ENCODE results near the genes GIMAP5, FASTK and AGAP3.

DNA sequence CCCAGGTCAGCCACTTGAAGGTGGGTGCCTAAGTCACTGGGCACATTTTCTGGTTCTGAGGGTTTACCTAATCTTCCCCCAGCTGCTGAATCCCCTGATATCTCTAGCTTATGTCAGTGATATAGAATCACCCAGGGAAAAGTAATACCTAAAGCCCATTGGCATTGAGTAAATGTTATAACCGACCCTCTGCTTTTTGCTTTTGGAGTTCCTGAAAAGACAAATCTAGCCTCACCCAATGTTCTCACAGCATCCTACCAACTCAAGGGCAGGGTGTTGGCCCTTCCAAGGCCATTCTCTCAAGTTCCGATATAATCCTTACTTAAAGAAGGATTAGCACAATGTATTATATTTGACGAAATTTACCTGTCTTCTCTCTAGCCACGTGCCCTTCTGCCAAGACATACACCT, 2.1 kb downstream of the GIMAP1 start:
- RRBS, result no CpG with 5 or more reads among the region's 4 CpGs
CAGE:
- cytosol, long polyA plus RNA, result no peak
- long polyA plus RNA, result no peak
- nucleus, long polyA plus RNA, result no peak

DNA sequence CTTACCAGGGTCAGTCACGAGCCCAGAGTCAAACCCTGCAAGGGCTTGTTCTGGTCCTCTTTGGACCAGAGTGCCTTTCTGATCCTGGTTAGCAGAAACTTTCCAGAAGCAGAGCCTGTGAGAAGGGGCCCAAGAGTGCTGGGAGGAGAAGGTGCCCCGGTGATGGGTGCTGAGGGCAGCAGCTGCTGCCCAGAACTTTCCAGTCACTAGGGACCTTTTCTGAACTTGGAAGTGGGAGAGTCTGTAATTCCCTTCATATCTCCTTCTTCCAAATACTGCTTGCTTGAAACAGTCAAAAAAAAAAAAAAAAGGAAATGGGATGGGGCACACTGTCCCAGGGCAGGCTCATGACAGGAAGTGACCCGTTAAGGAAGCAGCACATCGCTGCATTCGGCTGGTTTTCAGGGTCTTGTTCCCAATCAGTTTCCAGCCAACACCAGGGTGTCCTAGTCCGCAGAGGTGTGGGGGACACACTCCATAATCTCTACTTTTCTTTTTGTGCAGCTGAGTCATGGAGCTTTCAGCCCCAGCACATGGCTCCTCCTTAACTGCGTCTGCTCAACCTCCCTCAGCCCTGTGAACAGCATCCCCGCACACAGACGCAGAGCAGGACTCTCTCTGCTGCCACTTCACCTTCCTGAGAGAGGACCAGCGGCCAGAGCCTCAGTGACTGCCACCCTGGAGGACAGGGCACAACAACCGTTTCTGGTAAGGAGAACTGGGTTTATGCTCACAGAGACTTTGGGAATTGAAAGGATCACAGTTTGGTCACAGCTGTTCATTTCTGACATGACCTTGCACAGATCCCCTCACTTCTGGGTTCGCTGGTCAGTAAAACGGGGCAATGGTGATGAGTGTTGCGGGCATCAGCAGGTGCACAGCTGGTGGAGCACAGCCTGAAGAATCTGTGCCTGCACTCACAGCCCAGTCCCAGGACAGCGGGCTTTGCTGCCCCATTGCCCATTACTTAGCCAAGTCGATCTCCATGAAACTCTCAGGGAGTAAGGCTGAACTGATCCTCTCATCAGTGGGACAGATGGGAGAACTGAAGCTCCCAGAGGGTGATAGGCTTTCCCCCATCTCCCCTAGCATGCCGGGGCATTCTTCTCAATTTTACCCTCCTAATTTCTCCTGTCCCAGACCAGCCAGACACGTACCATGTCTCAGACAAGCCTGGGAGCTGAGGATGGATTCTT, at the start of gene GIMAP5:
Gene GIMAP5, plus strand, starts transcription at position 418 of the 1,196 bp plus-strand sequence.
- RRBS, result no CpG with 5 or more reads among the region's 18 CpGs
CAGE:
- cytosol, long polyA plus RNA, result no peak
- long polyA plus RNA, result no peak
- nucleus, long polyA plus RNA, result no peak

- RRBS, result no CpG with 5 or more reads among the region's 5 CpGs
CAGE:
- cytosol, long polyA plus RNA, result no peak
- long polyA plus RNA, result no peak
- nucleus, long polyA plus RNA, result no peak
Observed at GRCh38 chr7:150748282-150748785, 11.1 kb downstream of the GIMAP5 start.

DNA sequence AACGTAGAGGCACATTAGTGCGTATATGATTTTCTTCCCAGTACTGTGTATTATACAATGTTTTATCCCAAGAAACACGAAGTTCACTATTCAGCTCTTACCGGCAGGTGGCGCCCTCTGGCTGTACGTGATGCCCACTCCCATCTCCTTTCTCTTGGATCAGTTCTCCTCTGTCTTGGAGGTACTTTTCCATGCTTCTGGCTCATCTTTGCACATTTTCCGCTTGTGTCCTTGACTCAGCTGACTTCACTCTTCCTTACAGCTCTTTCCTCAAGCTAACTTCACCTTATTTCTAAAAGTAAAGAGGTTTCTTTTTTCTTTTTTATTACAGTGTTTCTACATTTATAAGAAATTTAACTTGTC, 21.4 kb downstream of the TMEM176B start:
- RRBS, result no CpG with 5 or more reads among the region's 7 CpGs
CAGE:
- cytosol, long polyA plus RNA, result no peak
- long polyA plus RNA, result no peak
- nucleus, long polyA plus RNA, result no peak

DNA sequence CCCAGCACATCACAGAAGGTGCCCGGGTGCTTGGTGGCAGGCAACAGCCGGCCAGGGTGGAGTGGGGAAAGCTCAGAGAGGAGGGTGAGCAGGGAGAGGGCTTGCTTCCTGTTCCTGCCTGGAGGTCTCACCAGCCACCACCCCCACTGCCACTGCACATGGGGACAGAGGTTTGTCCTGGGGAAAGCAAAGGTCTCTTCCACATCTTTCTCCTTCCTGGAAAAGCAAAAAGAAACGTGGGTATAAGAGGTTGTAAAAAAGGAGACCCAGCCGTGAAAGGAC, 320 bp downstream of the AOC1 start:
- RRBS, result no CpG with 5 or more reads among the region's 4 CpGs
CAGE:
- cytosol, long polyA plus RNA, result no peak
- long polyA plus RNA, result no peak
- nucleus, long polyA plus RNA, result no peak

DNA sequence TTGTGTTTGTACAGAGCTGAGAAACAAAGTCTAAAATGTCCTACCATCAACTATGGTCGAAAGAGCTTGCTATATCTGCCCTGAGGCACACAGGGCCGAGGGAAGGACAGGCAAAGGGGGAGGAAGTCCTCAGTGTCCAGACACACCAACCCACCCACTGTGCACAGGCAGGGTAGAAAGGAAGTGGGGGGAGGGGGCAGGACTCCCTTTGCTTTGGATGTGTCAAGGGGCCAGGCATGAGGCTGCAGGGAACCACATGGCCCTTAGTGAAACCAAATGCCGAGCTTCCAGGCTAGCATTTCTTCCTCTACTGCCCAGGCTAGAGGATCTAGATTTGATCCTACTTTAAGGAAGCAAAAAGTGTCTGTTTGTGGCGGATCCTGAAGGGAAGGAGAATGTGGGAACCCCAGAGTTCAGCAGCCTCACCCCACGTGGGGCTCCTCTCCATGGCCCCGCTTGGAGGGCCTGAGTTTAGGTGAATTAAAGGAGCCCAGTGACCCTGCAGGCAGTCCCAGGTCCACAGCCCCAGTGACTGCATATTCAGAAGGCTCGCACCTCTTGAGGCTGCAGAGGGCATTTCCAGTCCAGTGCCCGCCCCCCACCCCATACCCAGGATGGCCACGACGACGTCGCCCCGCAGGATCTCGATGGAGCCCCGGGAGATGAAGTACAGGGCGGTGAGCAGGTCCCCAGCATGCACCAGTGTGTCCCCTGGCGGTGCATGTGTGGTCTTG, 28.4 kb downstream of the KCNH2 start:
- RRBS, result no CpG with 5 or more reads among the region's 17 CpGs
CAGE:
- cytosol, long polyA plus RNA, result no peak
- long polyA plus RNA, result no peak
- nucleus, long polyA plus RNA, result no peak

- RRBS, result no CpG with 5 or more reads among the region's 20 CpGs
CAGE:
- cytosol, long polyA plus RNA, result no peak
- long polyA plus RNA, result no peak
- nucleus, long polyA plus RNA, result no peak
Observed at GRCh38 chr7:151017442-151018084, 6.7 kb downstream of the ATG9B start.

DNA sequence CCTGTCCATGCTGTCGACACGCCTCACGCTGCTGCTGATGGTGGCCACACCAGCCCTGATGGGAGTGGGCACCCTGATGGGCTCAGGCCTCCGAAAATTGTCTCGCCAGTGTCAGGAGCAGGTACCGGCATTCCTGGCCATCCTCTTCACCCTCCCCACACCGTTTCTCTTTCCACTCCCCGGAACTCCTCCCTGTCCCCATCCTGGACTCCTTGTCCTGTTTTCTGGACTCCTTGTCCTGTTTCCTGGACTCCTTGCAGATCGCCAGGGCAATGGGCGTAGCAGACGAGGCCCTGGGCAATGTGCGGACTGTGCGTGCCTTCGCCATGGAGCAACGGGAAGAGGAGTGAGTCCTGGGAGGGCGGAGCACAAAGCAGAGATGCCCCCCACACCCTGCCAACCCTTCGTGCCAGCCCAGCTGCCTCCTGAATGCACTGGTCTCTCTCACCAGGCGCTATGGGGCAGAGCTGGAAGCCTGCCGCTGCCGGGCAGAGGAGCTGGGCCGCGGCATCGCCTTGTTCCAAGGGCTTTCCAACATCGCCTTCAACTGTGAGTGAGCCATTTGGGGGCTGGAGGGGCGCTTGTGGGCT, 7.5 kb downstream of the ABCB8 start:
- RRBS, result 90% methylated on average over 3 of the region's 25 CpGs
CAGE:
- cytosol, long polyA plus RNA, result no peak
- long polyA plus RNA, result no peak
- nucleus, long polyA plus RNA, result no peak

DNA sequence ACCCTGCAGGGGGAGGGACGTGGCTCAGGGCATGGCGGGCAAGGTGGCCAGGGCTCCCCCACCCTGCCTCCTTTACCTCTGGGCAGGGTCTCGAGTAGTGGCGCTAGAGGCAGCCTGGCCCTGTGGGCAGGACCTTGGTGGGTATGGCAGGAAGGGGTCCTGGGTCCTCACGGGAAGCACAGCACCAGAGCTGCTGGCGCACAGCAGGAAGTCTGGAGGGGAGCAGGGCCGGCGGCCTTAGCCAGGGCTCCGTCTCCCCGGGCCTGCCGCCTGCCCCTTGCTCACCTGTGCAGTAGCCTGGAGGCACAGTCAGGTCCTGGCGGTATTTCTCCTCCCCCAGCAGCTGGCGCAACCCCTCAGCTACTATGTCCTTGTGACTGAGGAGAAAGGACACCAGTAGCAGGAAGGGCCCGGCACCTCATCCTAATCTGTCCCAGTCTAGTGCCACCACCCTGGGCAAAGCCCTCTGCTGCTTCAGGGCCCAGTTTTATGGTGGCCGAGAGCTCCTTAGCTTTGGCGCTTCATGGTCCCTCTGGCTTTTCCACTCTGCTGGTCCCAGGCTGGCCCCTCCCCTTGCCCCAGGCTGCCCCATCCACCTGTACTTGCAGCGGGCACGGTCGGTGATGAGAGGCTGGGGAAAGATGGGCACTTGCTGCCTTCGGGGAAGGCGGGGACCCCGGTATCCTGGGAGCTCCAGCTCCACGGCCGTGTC, 3.4 kb downstream of the FASTK start:
- RRBS, result no CpG with 5 or more reads among the region's 24 CpGs
CAGE:
- cytosol, long polyA plus RNA, result no peak
- long polyA plus RNA, result no peak
- nucleus, long polyA plus RNA, result no peak

GRCh38 chr7:151080691-151081788, at the start of gene FASTK:
Gene FASTK, minus strand, starts transcription at chr7:151080809.
- RRBS, result 6% methylated on average over 63 of the region's 100 CpGs
CAGE:
- cytosol, long polyA plus RNA, result no peak
- long polyA plus RNA, result no peak
- nucleus, long polyA plus RNA, result no peak

GRCh38 chr7:151085770-151086814, at the start of gene AGAP3:
Gene AGAP3, plus strand, starts transcription at chr7:151086475.
- RRBS, result 3% methylated on average over 73 of the region's 114 CpGs
CAGE:
- cytosol, long polyA plus RNA, result start-site peak on the plus strand at chr7:151086301-151086504, 9 and 12 reads in 2 replicates
- long polyA plus RNA, result no peak
- nucleus, long polyA plus RNA, result start-site peak on the plus strand at chr7:151085880-151085901, 119 and 191 reads in 2 replicates

DNA sequence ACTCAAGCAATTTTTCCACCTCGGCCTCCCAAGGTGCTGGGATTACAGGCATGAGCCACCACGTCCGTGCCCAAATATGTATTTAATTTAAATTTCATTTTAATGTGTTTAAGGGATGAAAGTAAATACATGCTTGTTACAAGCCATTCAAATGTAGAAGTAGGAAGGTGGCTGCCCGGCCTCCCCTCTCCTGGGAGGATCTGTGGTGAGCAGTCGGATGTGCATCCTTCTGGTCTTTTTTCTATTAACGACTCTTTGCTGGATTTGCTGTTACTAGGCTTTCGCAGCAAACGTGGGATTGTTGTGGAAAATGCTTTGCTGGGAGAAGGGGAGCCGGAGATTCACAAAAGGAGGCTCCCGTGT, 7.1 kb downstream of the AGAP3 start:
- RRBS, result no CpG with 5 or more reads among the region's 10 CpGs
CAGE:
- cytosol, long polyA plus RNA, result no peak
- long polyA plus RNA, result no peak
- nucleus, long polyA plus RNA, result no peak

DNA sequence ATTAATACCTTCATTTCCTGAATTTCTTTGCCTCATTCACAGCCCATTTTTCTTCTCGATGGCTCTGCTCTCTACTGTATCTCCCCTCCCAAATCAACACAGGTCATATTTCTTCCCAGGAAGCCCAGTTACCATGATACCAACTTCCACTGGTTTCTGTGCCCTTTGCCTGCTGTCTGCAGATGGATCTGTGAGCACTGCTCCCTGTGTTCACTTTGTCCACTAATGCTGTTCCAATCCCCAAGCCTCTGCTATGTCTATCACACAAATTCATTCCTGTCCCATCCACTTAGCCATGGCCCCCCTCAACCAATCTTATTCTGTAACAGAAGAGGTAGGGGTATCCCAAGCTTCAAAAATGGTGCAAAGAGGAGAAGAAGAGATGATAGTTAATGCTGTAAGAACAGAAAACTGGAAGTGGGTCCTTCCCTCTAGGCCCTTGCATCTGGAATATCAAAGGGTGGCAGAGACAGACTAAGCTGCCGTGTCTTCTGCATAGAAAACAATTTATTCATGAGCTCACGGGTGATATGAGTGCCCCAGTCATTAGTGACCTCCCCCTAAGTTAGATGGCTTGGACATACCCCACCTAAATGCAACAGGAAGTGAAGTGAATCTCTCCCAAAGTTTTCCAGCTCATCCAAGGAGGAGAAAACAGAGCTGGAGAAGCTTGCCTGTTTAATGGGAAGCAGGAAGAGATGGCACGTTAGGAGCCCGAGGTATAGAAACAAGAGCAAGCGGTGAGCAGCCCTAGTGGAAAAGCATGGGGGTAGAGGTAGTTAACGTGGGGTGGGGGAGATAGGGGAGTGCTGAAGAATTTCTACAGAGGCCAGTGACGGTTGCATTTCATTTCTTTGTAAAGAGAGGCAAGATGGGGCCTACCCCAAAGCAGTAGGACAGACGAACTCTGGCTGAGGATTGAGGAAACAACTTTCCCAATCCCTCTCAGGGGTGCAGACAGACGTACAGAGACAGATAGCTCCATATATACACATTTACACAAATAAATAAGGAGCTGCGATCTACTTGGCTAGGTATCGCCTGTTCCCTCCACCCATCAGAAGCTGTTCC, 20.0 kb downstream of the GBX1 start:
- RRBS, result no CpG with 5 or more reads among the region's 12 CpGs
CAGE:
- cytosol, long polyA plus RNA, result no peak
- long polyA plus RNA, result no peak
- nucleus, long polyA plus RNA, result no peak

- RRBS, result no CpG with 5 or more reads among the region's 12 CpGs
CAGE:
- cytosol, long polyA plus RNA, result no peak
- long polyA plus RNA, result no peak
- nucleus, long polyA plus RNA, result no peak
Observed at GRCh38 chr7:151206615-151207354, 1.5 kb upstream of the IQCA1L start.

- RRBS, result no CpG with 5 or more reads among the region's 20 CpGs
CAGE:
- cytosol, long polyA plus RNA, result no peak
- long polyA plus RNA, result no peak
- nucleus, long polyA plus RNA, result no peak
Observed at GRCh38 chr7:151235863-151237187, 4.0 kb downstream of the CHPF2 start.

- RRBS, result no CpG with 5 or more reads among the region's 26 CpGs
CAGE:
- cytosol, long polyA plus RNA, result no peak
- long polyA plus RNA, result no peak
- nucleus, long polyA plus RNA, result no peak
Observed at GRCh38 chr7:151239359-151240628, 7.5 kb downstream of the CHPF2 start.

- RRBS, result no CpG with 5 or more reads among the region's 8 CpGs
CAGE:
- cytosol, long polyA plus RNA, result no peak
- long polyA plus RNA, result no peak
- nucleus, long polyA plus RNA, result no peak
Observed at GRCh38 chr7:151252914-151253239, 4.4 kb upstream of the SMARCD3 start.

DNA sequence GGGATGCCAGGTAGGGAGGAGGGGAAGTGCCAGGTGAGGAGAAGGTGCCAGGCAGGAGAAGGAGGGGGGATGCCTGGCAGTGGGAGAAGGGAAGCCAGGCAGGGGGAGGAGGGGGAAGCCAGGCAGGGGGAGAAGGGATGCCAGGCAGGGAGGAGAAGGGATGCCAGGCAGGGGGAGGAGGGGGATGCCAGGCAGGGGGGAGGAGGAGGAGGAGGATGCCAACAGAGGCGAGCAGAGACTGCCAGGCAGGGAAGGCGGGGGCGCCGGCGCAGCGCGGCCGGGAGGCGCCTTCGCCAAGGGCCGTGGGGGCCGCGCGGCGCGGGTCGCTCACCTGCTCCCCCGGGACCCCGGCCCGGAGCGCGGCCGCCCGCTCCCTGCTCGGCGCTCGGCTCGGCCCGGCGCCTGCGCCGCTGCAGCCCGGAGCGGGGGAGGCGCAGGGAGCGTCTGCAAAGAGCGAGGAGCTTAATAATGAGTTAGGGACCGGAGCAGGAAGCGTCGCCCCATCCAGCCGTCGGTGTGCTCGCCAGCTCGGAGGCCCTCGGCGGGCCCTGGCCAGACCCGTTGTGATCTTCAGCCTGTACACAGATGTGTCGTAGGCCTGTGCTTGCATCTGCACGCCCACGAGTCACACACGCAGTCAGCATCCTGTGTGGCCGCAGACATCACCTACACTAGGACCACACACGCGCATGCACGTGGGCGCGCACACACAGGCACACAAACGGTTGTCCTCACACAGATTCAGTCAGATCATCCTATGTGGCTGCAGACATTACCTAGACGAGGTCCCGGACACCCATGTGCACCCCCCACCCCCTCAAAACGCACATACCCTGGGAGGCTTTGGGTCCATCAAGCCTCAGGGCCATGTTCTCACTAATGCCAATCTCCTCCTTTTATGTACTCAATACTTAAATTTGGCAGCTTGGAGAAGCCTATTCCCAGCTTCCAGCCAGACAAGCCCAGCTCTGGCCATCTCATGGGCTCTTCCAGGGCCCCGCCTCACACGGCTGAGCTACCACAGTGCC, 28.6 kb upstream of the SMARCD3 start:
- RRBS, result 1% methylated on average over 27 of the region's 63 CpGs
CAGE:
- cytosol, long polyA plus RNA, result start-site peak on the minus strand centred at position 392 of the sequence, 55 bp wide, 13 and 17 reads in 2 replicates
- long polyA plus RNA, result no peak
- nucleus, long polyA plus RNA, result no peak

DNA sequence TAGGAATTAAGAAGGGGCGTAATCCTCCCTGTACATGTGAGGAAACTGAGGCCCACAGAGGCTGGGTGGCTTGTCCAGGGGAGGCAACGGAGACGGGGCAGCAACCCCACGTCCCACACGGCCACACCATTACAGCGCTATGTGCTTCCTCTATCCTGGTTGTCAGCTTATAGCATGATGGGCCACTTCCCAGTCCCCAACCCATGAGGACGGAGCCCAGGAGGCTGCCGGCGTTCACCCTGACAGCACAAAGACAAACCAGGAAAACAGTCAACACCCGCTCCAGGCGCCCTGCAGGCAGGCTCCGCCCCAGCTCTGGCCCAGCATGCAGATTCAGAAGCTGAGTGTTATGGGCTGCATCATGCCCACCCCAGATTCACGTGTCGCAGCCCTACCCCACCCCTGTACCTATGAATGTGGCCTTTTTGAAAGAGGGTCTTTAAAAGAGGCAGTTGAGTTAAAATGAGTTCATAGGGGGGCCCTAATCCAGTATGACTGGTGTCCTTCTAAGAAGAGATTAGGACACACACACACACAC, 14.8 kb downstream of the WDR86 start:
- RRBS, result no CpG with 5 or more reads among the region's 14 CpGs
CAGE:
- cytosol, long polyA plus RNA, result no peak
- long polyA plus RNA, result no peak
- nucleus, long polyA plus RNA, result no peak

DNA sequence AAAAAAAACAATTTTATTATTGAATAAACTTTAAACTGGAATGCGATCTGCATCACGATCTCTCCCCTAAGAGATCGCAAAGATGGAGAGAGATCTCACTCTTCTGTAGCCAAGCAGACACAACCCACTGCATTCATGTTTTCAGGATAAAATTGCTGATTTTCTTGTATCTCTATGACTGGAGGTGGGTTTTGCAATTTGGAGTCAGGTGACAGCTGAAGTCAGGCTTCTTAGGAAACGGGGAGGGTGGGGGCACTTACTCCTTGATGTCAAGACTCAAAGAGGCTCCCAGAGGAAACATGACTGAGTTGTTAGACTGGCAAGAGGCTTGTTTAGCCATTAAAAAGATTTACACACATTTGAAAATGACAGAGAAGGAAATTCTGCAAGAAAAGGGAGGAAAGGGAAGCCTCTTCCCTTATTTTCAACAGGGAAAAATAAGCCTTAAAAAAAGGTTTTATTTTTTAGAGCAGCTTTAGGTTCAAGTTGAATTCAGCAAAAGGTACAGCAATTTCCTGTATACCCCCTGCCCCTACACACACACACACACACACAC, 1.5 kb upstream of the CRYGN start:
- RRBS, result no CpG with 5 or more reads among the region's 4 CpGs
CAGE:
- cytosol, long polyA plus RNA, result no peak
- long polyA plus RNA, result no peak
- nucleus, long polyA plus RNA, result no peak

Data from IMR-90 (cell line).